Iris pigment epithelial cell (primary cell): ENCODE data around the genes VPS26A and SUPV3L1.

- RRBS = 2% methylated on average over 7 of the region's 66 CpGs
Observed at GRCh38 chr10:69124120-69124834, at the start of gene VPS26A. TSS of gene VPS26A (plus strand) at chr10:69124178.

DNA sequence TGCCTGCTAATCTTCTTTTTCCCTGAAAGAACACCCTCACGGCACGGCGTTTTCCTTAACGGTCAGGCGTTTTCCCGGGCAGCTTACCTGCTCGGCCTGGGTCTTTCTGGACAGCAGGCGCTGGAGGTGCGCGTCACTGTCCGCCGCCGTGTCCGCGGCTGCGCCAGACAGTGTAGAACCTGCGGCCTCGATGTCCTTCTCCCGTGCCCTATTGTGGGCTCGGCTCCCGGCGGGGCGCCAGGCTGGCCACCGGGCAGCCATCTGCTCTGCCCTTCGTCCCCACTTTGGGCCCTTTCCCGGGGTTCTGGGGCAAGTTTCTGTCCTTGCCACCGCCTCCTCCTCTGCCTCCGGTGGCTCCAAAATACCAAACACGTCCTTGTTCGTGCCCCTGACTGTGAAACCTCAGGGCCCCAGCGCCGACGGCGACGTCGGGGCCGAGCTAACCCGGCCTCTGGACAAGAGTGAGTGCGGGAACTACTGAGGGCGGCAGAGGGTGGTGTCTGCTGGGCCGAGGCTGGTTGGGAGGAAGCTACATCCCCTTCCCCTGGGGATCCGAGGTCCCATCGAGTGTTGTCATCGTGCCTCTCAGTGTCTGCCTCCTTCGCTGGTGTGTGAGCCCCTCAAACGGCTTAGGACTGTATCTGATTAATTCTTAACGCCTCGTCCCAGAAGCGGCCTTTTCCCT is at the start of gene SUPV3L1:
TSS of gene SUPV3L1 (plus strand) at position 133 of the 685 bp plus-strand sequence.
- RRBS = under 1% methylated on average over 15 of the region's 49 CpGs

DNA sequence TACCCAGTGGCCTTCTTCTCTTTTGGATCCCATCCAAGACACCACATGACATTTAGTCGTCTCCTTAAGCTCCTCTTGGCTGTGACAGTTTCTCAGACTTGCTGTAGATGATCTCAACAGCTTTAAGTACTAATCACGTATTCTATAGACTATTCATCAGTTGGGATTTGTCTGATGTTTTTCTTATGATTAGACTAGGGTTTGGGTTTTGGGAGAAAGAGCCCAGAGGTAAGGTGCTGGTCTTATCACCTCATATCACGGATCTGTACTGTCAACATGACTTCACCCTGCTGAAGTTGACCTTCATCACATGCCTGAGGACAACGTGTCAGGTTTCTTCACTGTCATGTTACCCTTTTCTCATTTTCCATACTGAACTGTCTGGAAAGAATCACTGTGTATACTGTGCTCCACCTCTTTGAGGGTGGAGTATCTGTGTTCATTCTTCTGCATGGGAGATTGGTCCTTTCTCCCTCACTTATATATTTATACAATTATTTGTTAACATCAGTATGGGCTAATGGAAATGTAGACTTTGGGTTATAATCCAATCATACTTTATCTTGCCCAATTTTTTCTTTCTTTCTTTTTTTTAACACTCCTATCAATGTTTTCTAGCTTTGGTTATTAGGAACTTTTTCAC is 6.4 kb upstream of the HKDC1 start:
- RRBS = no CpG with 5 or more reads among the region's 4 CpGs

DNA sequence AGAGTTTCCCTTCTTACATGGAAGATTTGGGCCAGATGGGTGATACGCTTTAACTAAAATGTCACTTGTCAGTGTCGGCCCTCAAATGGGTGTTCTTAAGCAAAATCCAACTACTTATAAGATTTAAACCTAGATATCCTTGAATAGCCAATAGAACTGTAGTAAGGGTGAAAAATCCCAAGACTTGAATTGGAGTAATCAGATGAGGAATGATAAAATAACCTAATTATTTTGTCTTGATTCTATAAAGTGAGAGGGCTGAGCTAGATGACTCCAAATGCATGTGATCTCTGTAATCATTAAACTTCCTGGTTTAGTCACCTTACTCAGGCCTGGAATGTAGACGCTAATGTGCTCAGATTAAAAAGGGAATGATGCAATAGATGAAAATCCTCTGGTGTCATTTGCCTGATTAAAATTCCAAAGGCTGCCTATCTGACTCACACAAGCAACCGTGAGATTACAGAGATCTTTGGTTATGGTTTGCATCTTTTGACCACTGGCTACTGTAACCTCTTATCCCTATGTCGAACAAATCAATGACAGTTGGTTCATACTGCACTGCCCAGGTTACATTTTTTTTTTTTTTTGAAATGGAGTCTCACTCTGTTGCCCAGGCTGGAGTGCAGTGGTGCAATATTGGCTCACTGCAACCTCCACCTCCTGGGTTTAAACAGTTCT is 3.0 kb upstream of the HKDC1 start:
- RRBS = no CpG with 5 or more reads among the region's 5 CpGs

- RRBS = no CpG with 5 or more reads among the region's 9 CpGs
Observed at GRCh38 chr10:69220470-69220910, 358 bp downstream of the HKDC1 start.

DNA sequence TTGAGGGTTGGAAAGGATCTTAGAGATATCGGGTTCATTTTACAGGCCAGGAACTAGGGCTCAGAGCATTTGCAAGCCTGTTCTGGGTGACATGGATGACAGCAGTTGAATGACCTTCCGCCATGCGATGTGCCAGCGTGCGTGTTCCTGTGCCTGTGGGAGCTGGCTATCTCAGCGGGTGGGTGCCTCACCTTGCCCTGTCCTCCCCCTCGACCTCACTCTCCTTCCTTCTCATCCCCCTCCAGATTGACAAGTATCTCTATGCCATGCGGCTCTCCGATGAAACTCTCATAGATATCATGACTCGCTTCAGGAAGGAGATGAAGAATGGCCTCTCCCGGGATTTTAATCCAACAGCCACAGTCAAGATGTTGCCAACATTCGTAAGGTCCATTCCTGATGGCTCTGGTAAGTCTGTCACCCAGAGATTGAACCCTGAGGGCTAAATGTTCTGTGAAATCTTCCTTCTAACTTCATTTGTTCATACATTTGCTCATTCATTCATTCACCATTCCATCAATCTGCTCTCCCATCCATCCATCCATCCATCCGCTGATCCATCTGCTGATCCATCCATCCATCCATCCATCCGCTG is 25.0 kb downstream of the HK1 start:
- RRBS = no CpG with 5 or more reads among the region's 14 CpGs

- RRBS = no CpG with 5 or more reads among the region's 12 CpGs
Observed at GRCh38 chr10:69415070-69415433, 1.7 kb downstream of the TACR2 start.

DNA sequence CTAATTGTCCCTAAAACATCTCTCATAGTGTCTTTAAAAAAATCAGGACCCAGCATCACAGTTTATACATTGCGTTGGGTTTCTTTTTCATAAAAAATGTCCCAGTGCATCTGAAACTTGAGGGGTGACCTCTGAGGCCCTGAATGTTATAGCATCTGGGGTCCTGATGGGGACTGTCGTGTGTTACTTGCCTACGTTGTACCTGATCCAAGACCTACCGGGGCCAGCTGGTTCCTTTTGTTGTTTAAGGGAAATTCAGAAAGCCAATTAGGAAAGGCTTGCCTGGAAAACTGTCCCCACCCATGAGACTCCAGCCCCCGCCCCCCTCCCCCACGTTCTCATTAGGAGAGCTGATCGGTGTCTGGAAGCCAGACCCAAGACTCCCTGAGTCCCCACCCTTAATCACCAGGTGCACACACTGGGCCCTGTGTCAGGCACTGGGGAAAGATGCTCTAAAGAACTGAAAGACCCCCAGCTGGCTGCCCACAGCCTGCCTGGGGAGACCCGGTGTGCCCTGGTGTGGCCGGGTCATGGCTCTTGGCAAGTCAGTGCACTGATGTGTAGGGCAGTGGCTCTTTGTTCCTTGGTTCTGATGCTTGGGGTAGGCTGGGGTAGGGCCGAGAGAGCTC is 16.6 kb downstream of the TSPAN15 start:
- RRBS = no CpG with 5 or more reads among the region's 10 CpGs

GRCh38 chr10:69709676-69710024 is 79.6 kb downstream of the FAM241B start:
- RRBS = no CpG with 5 or more reads among the region's 5 CpGs

GRCh38 chr10:69901573-69902118 is 99.9 kb downstream of the COL13A1 start:
- RRBS = no CpG with 5 or more reads among the region's 6 CpGs

- RRBS = no CpG with 5 or more reads among the region's 9 CpGs
Observed at GRCh38 chr10:70093303-70093886, 39.2 kb downstream of the AIFM2 start.

DNA sequence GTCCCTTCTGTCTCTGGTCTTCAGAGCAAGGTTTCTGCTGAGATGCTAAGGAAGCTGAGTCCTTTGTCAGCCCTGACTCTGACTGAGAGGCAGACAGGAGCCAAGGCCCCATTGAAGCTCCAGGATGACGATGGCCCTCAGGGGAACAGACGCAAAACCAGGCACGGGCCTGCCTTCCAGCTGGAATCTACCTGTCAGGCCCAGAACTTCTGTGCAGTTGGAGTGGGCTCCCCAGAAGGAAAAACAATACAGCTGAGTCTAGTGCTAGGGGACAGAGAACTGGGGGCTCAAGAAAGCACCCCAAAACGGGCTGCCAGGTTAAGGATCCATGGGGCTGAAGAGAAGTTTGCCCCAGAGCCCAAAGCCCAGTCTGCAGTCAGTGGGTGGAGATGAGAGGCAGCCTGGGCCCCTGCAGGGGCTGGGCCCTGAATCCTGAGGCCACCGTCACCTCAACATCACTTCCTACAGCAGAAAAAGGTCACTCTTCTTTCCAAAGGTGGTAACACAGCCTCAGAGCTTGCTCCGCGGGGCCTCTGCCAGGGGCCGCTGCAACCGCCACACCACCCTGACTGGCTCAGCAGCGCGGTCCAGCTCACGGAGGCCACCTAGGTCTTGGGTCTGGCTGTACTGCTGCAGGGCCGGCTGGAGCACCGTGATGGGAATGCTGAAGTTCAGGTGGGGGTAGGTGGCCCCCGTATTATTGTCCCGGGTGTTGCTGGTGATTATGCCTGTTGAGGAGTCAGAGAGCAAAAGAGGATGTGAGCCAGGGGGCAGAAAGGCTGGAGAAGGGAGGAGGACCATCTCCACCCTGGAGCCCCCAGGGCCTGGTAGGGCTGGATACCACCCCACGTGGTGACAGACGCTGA is 6.9 kb downstream of the TYSND1 start:
- RRBS = 77% methylated on average over 4 of the region's 18 CpGs

DNA sequence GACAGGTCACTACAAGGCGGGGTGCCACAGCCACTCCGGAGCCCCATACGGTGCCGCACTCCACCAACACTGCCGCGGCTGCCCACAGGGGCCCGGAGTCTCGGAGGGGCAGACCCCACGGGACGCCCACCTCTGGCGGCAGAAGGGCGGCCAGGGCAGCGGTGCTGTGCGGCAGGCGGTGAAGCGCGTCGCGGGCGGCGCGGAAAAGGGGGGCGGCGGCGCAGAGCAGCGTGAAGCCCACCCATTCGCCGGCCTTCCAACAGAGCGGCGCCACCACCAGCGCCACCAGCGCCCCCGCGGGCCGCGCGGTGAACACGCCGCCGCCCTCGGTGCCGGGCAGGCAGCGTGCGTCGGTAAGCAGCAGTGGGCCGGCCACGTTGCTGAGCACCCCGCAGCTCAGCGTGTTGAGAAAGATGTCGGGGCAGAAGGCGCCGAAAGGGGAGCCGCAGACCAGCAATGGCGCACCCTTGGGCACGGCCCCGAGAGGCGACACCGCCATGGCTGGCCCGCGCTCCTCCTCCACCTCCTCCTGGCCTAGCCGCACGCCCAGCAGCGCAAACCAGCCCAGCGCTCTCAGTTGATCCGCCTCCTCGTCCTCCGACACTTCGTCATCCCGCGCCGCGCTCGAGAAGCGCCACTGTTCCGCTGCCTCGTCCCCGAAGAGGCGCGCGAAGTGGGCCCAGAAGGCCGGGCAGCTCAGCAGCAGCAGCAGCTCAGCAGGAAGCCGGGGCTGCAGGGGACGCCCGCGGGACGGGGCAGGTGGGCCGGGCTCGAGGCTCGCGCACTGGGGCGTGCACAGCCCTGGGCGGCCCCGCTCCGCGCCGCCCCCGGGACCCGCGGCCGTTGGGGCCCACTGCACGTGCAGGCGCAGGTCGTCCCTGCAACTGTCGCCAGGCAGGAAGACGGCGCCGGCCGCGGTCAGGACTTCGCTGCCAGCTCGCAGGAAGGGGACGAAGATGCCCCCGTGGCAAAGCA is 737 bp downstream of the TYSND1 start:
- RRBS = 2% methylated on average over 52 of the region's 113 CpGs

- RRBS = no CpG with 5 or more reads among the region's 4 CpGs
Observed at GRCh38 chr10:70371025-70371394, 11.4 kb downstream of the LRRC20 start.

GRCh38 chr10:70493071-70493925 is 14.7 kb downstream of the PALD1 start:
- RRBS = no CpG with 5 or more reads among the region's 12 CpGs

GRCh38 chr10:70514860-70515514 is 36.4 kb downstream of the PALD1 start:
- RRBS = no CpG with 5 or more reads among the region's 6 CpGs

GRCh38 chr10:71068677-71069210 is 143.6 kb upstream of the UNC5B start:
- RRBS = no CpG with 5 or more reads among the region's 11 CpGs

- RRBS = no CpG with 5 or more reads among the region's 11 CpGs
Observed at GRCh38 chr10:71359307-71359877, 37.3 kb upstream of the CDH23 start.

DNA sequence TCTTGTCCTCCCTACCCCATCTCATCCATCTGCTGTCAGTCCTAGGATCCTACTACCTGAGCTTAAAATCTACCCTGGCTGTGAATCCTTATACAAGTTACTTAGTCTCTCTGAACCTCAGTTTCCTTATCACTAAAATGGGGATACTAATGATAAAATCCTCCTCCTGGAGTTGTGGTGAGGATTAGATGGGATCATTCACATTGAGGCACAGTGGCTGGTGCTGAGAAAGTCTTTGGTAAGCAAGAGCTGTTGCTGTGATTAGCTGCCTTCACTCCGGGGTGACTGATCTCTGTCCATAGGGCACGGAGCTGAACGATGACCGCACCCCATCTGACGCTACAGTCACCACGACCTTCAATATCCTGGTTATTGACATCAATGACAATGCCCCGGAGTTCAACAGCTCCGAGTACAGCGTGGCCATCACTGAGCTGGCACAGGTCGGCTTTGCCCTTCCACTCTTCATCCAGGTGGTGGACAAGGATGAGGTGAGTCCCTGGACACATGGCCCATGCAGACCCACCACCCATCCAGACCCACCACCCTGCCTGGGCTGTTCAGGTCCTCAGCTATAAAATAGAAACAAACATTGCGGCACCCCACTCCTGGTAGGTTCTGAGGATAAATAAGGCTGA is 102.6 kb downstream of the C10orf105 start:
- RRBS = no CpG with 5 or more reads among the region's 11 CpGs

DNA sequence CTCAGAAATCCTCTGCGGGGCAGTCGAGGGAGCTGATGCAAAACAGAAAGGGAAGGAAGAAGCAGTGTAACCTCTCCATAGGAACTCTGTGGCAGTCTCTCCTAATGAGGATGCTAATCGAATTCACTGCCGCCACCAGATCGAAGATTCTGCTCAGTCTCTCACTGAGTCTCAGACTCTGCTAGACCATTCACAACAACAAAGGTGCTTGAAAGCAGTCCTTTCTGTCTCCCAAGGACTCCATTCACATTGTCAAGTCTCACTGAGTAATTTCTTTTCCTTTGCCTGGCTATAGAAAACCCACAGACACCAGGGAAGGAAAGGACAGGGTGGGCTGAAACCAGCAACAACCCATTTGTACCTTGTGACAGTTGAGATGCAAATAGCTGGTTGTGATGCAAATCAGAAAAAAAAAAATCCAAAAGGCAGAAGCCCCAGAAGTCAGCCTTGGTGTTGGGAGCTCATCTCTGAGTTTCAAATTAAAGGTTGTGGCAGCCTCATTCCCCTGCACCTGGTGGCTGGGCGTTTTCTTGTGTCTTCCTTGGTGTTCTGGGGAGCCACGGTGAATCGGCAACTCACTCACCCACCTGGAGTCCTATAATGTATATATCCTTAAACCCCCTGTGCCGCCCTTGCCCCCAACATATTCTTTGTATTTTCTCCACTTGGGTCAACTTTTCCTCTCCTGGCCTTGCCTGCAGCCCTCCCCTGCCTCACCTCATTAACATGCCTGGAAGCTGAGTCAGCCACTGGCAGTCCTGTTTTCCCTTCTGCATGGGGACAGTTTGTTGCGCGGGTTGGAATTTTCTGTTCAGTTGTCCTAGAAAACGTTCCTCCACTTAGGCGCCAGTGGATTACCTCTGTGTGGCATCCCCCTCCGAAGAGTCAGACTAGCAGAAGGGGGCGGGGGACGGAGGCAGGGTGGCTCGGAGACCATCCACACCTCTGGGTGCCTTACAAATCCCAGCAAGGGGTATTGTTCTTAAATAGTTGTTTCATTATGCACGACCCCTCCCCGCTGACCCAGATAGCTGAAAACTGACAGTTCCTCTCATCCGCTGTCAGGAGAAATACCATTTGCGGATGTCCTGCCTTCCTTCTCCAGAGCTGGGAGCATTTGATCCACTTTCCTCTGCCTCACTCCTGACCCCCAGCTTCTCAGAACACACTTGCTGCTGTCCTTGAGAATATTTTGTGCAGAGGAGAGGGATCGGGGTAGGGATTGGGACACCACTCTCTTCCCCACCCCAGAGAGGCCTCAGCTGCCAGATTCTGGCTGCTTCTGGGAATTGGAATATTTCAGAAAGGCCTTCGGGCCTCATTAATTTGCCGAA is 97.5 kb downstream of the C10orf105 start:
- RRBS = no CpG with 5 or more reads among the region's 24 CpGs